ENCODE results near the gene BAHCC1.

DNA sequence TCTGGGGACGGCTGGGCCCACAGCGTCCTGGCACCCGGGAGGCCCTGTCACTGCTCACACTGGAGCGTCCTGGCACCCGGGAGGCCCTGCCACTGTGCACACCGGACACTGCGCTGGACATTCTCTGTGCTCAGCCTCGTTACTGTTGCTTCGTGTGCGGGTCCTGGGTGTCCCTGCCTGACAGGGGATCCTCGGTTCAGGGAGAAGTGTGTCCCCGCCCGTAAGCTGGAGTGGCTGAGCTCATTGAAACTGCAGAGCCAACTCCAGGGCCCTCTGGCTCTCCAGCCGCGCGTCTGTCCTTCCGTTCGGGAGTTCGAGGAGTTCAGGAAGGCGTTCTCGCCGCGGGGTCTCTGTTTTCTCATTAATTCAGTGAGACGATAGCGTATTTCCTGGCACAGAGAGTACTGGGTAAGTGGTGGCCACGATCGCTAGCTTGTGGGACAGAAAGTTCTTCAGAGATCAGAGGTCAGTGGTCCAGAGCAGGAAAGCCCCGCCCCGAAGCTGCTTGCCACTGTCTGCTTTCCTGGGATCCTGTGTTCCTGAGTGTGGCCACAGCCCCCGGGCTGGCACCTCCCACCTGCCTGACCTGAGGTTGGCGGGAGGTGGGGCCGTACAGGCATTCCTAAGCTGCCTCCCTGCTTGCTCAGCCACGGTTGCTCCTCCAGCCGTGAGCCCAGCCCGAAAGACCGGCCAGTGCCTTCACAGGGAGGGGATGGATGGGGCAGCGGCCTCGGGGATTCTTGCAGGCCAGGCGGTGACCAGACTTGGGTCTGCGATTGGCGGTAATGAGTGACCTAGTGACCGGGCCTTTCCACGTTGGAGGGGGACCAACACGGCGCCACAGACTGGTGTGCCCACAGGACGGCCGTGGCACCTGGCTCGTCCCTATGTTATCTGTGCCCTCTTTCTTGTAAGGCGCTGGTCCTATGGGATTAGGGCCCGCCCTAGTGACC is 8.9 kb downstream of the BAIAP2 start:
- PRO-cap = bidirectional peak, plus-strand start at position 619 of the sequence, minus-strand start at position 245 of the sequence

- PRO-cap = no peak
Observed at GRCh38 chr17:81060166-81060939, 25.4 kb downstream of the BAIAP2 start.

DNA sequence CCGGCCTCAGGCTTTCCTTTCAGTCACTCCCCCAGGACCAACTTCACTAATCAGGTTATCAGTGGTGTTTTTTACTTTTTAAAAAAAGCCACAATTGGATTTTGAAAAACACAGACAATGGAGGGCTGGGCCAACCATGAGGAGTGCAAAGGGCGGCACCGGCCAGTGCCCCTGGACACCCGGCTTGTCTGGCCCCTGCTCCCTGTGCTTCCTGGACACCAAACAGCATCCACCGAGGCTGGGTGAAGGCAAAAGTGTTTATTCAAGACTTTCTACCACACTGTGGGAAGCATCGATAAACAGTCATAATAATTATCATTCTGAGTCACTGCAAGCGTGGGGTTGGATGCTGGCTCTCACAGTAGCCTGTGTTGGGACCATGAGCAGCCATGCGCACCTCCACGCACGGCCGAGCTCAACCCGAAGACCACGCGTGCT is 5.7 kb downstream of the NDUFAF8 start:
- PRO-cap = no peak

- PRO-cap = no peak
Observed at GRCh38 chr17:81245199-81246124, 6.3 kb downstream of the NDUFAF8 start.

GRCh38 chr17:81251391-81251755 is 12.3 kb downstream of the NDUFAF8 start:
- PRO-cap = no peak

GRCh38 chr17:81277180-81277867 is 17.8 kb downstream of the SLC38A10 start:
- PRO-cap = no peak

- PRO-cap = no peak
Observed at GRCh38 chr17:81305255-81305761, 10.2 kb upstream of the SLC38A10 start.

DNA sequence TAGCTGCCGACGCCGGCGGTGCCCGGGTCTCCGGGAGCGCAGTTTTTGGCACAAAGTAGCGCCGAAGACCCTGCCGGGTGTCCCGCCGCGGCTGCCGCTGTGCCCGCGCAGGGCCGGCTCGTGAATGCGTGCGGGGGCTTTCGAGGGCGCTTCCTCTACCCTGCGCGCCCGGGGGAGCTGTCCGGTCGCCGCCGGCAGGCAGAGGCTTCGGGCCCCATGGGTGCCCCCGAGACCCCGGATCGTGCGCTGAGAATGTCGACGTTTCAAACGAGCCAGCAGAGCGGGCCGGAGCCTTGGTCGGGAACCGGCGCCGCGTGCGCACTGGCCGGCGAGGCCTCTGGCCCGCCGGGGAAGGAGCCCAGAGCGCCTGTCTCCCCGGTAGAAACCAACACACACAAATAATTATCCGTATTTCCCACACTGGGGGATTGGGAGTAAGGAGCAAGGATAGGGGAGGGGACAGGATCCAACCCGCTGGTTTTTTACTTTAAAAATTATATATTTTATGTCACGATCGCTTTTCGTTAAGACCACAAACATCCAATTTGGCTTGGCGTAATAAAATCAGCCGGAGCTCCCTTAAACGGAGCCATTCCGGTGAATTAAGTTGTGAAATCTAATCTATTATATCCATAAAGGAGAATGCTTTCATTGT is 46.7 kb upstream of the SLC38A10 start:
- PRO-cap = no peak

- PRO-cap = no peak
Observed at GRCh38 chr17:81346567-81347272, 48.5 kb upstream of the BAHCC1 start.

- PRO-cap = no peak
Observed at GRCh38 chr17:81349865-81350643, 45.2 kb upstream of the BAHCC1 start.

DNA sequence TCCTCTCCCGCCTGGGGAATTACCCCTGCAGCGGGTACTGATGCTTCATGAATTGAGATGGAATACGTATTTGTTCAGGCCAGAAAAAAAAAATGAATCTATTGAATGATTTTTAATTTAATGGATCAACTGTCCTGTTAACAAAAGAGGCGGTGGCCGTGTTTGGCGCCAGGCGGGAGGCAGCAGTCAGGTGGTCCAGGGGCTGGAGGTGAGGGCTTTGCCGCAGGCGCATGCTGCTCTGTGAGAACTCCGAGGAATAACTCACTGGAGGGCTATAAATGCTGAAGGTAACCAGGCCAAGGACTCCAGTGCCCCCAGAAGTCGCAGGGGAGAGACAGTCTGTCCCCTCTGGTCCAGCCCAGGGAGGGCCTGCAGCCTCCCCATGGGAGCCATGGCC is 7.2 kb upstream of the BAHCC1 start:
- PRO-cap = no peak

- PRO-cap = bidirectional peak, plus-strand start at chr17:81395462, minus-strand start at chr17:81395186
Observed at GRCh38 chr17:81394799-81395746, at the start of gene BAHCC1. TSS of gene BAHCC1 (plus strand) at chr17:81395457.

DNA sequence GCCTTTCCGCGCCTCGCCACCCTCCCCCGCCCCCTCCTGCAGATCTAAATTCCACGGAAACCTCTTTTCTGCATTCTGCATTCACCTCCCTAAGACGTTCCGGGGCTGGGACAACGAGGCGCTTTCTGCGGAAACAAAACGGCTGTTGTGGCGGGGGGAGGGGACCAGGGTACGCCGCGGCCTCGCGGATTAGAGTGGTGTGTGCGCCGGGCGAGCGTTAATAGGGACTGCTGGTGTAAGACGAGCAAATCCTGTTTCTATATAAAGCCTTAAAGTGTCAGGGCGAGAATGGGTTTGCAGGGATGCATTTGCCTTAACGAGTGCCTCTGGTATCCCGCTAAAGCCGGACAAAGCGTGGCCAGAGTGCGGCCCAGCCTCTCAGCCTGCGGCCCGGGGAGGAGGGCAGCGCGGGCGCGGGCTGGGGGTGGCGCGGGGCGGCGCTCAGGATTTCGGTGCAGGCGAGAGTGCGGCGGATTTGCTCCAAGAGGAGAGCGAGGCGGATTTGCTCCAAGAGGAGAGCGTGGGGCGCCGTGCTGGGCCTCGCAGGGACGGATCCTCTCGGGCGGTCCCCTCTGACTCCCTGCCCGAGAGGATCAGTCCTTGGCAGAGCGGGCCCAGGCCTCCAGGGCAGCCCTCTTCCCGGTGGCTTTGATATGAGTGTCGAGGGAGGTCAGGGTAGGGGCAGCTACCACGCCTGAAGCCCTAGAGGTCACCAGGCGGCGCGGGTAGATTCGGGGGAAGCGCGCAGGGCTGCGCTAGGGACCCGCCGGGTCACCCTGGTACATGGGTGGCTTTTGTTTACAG is 5.1 kb downstream of the BAHCC1 start:
- PRO-cap = bidirectional peak, plus-strand start at position 172 of the sequence, minus-strand start at position 191 of the sequence; bidirectional peak, plus-strand start at position 488 of the sequence, minus-strand start at position 333 of the sequence

DNA sequence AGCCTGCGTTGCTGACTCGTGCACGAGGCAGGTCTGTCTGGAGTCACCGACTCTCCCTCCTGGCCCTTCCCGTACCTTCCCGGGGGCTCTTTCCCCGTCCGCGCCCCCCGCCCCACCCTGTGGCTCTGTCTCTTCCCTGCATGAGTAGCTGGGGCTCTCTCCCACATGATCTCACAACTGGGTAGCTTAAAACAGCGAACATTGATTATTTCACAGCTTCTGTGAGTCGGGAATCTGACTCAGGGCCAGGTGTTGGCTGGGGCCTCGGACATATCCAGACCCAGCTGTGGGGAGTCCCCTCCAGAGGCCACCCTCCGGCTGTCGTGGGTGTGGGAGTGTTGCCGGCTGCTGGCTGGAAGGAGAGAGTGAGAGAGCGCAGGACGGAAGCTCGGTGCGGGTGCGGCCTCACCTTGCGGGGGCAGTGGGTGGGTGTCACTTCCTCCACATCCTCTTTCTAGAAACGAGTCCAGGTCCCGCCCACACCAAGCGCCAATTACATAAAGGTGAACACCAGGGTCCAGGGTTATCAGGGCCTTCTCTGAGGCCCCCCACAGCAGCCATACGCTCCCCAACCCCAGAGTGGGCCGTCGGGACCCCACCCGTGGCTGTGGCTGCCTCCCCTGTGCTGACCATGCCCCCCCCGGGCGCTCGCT is 17.4 kb downstream of the BAHCC1 start:
- PRO-cap = no peak

DNA sequence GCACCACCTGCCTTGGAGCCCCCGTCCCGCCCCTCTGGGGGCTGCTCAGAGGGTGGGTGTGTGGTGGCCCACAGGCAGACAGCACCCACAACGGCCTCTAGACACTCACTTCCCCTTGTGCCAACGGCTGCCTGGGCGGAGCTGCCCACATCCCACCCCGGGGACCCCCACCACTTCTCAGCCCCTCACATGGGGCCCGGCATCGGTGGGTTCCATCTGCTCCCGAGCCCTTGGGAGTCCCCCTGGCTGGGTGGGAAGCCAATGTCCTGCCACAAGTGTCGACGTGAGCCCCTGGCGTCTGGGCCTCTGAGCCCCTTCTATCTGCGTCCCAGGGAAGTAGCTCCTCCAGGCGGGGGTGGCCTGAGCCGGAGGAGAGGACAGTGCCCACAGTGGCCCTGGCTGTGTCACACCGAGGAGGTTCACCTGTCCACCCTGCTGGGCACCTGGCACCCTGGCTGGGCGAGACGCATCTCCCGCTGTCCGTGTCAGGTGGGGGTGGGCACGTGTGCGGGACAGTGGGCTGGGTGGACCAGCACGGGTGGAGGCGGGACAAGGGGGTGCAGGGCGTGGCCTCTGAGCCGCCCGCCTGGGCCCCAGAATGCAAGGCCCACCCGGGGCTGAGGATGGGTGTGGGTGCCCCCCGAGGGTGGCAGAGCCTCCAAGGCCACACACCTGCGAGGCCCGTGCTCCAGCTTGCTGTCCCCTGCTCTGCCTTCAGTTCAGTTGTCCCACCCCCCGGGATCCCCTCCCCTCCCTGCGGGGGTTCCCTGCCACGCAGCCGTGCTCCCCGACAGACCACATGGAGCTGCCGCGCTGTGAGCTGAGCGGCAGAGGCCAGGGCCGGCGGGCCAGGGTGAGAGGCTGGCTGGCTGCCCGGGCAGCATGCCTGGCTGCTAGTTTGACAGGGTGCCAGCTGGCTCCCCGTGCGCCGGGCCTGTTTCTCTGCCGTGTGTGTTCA is 33.7 kb downstream of the BAHCC1 start:
- PRO-cap = no peak

- PRO-cap = no peak
Observed at GRCh38 chr17:81451483-81452078, 56.3 kb downstream of the BAHCC1 start.

DNA sequence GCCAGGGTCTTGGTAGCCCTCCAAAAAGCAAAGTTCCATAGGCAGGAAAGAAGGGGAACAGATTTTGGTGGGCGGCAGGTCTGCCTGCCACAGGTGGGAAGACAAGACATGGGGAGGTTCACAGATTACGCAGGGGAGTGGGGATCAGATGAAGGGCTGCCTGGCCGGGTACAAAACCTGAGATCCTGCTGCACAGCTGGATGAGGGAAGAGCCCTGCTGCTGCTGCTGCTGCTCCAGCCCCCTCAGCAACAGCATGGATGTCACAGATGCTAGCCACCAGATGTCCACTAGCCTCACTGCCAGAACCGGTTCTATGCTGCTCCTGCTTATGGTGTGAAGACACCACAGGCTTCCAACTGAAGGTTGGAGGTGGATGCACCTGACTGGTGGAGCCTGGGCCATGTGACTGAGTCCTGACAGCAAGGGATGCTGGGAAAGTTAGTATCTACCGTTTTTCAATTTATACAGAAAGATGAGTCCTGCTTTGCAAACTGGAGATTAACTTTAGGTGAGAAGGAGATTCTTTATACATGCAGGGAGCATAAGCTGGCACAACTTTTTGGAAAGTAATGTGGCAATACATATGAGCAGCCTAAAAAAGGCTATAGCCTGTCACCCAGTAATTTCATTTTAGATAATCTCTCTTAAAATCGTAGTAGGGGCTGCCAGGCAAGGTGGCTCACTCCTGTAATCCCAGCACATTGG is 17.6 kb downstream of the ACTG1 start:
- PRO-cap = no peak

DNA sequence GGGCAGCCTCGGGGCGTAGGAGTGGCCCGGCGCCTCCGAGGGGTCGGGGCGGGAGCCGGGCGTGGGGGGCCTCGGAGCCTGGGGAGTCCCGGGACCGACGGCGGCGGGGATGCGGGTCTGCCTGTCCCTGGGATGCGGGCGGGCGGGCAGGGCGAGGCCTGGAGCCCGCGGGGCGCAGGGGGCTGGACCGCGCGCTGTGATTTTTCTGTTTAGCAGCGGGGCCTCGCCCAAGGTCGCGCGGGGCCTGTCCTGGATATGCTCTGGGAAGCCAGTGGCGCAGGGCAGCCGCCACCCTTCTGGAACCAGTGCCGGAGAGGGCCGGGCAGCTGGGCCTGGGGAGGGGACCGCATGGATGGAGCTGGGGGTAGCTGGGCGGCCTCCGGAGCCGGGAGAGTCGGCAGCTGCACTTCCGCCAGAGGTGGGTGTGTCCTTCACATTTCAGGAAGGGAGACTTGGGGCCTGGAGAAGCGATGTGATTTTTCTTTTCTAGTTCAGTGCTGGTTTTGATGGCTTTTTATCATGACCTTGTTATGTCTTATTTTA is 2.5 kb upstream of the ACTG1 start:
- PRO-cap = bidirectional peak, plus-strand start at position 74 of the sequence, minus-strand start outside the sequence; bidirectional peak, plus-strand start at position 277 of the sequence, minus-strand start at position 405 of the sequence

GRCh38 chr17:81518461-81519253 is 6.1 kb upstream of the ACTG1 start:
- PRO-cap = no peak

GRCh38 chr17:81545422-81546176 is 6.6 kb downstream of the FAAP100 start:
- PRO-cap = no peak